K562 (cell line): ENCODE data around the gene APOA4.

DNA sequence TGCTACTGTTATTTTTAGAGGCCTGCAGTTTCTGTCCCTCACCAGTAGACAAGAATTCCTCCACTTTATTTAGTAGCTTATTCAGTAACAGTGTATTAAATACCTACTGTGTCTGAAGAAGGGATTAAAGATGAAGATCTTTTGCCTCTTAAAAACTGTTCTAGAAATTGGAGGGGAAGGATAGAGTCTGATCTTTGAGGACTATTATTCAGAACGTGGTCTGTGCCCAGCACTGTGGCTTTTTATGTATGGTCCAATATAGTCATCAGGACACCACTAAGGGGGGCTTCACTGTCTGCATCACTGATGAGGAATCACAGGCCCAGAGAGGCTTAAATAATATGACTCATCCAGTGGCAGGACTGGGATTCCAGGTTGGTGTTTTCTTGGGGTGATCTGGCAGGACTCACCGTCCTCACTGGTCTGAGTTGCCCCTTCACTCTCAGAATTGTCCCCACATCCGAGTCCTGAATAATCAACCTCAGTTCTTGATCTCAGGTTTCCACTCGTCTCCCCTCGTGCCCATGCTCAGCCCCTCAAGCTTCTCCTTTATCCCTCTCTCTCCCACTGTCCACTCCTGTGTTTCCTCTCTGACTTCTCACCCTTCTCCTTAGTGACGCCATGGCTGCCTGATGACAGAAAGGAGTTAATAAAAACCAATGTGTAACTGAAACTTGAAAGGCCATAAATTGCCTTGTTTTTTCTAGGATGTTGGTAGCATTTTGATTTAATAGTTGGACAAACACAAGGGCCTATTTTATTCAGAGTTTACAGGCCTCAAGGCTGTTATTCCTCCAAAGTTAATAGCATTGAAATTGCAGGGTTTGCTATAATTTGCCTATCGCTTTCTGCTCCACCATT, 95.7 kb upstream of the NNMT start:
- RAMPAGE, long total RNA: no peak
- RRBS: no CpG with 5 or more reads among the region's 7 CpGs
PRO-cap:
- standard: no peak
- CoPRO, capped RNA only, 2 experiments: no peak in any of the 2 experiments
- CoPRO, capped and uncapped RNA, 2 experiments: no peak in any of the 2 experiments
- CoPRO, uncapped RNA only, 2 experiments: no peak in any of the 2 experiments
CAGE:
- cytosol, long polyA plus RNA: no peak
- long polyA plus RNA: no peak
- nucleolus, long total RNA: no peak
- nucleus, long polyA plus RNA: no peak

- RAMPAGE, long total RNA: no peak
- RRBS: no CpG with 5 or more reads among the region's 8 CpGs
PRO-cap:
- standard: no peak
- CoPRO, capped RNA only, 2 experiments: no peak in any of the 2 experiments
- CoPRO, capped and uncapped RNA, 2 experiments: no peak in any of the 2 experiments
- CoPRO, uncapped RNA only, 2 experiments: no peak in any of the 2 experiments
CAGE:
- cytosol, long polyA plus RNA: no peak
- long polyA plus RNA: no peak
- nucleolus, long total RNA: no peak
- nucleus, long polyA plus RNA: no peak
These were observed 45.4 kb upstream of the NNMT start for GRCh38 chr11:114250622-114251360.

DNA sequence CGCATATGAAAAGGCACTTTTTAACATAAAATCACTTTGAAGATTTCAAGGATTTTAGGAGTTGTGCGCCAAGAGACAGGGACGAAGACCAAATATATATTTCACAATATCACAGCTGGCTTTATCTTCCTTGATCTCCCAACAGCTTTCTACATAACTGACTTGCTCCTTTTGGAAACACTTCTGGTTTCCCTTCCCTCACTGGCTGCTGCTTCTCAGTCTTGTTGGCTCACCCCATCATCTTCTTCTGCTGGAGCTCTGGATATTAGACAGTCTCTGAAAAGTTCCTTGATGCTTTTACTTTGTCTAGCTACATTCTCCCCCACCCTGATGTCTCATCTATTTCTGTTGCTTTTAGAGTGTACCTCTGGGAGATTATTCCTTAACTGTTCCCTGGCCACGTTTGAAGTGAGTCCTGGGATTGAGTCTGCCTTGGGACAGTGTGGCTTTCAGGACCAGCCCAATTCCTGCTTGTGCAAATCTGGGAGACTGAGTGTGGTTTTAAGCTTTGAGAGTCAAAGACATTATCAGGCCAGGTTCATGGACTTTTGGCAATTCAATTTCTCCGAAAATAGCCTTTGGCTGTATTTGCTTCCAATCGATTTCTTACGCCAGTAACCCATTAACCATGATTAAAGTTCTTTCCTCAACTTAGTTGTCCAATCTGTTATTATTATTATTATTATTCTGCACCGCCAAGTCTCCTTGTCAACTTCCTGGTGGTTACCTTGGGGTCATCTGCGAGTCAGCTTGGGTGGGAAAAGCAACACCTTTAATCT, 30.8 kb upstream of the NNMT start:
- RAMPAGE, long total RNA: no peak
- RRBS: no CpG with 5 or more reads among the region's 9 CpGs
PRO-cap:
- standard: no peak
- CoPRO, capped RNA only, 2 experiments: no peak in any of the 2 experiments
- CoPRO, capped and uncapped RNA, 2 experiments: no peak in any of the 2 experiments
- CoPRO, uncapped RNA only, 2 experiments: no peak in any of the 2 experiments
CAGE:
- cytosol, long polyA plus RNA: no peak
- long polyA plus RNA: no peak
- nucleolus, long total RNA: no peak
- nucleus, long polyA plus RNA: no peak

- RAMPAGE, long total RNA: no peak
- RRBS: no CpG with 5 or more reads among the region's 4 CpGs
PRO-cap:
- standard: no peak
- CoPRO, capped RNA only, 2 experiments: no peak in any of the 2 experiments
- CoPRO, capped and uncapped RNA, 2 experiments: no peak in any of the 2 experiments
- CoPRO, uncapped RNA only, 2 experiments: no peak in any of the 2 experiments
CAGE:
- cytosol, long polyA plus RNA: no peak
- long polyA plus RNA: no peak
- nucleolus, long total RNA: no peak
- nucleus, long polyA plus RNA: no peak
These were observed 4.6 kb downstream of the NNMT start for GRCh38 chr11:114300568-114301389.

GRCh38 chr11:114308077-114309390, 12.3 kb downstream of the NNMT start:
- RAMPAGE, long total RNA: no peak
- RRBS: no CpG with 5 or more reads among the region's 14 CpGs
PRO-cap:
- standard: no peak
- CoPRO, capped RNA only, 2 experiments: no peak in any of the 2 experiments
- CoPRO, capped and uncapped RNA, 2 experiments: no peak in any of the 2 experiments
- CoPRO, uncapped RNA only, 2 experiments: no peak in any of the 2 experiments
CAGE:
- cytosol, long polyA plus RNA: no peak
- long polyA plus RNA: no peak
- nucleolus, long total RNA: no peak
- nucleus, long polyA plus RNA: no peak

GRCh38 chr11:114399457-114399879, 843 bp downstream of the C11orf71 start:
- RAMPAGE, long total RNA: no peak
- RRBS: no CpG with 5 or more reads among the region's 6 CpGs
PRO-cap:
- standard: bidirectional peak, plus-strand start at chr11:114400031, minus-strand start at chr11:114399767
- CoPRO, capped RNA only, 2 experiments: no peak in any of the 2 experiments
- CoPRO, capped and uncapped RNA, 2 experiments: peak in 1 of 2 experiments; most common minus-strand start chr11:114399764 (in 1)
- CoPRO, uncapped RNA only, 2 experiments: no peak in any of the 2 experiments
CAGE:
- cytosol, long polyA plus RNA: no peak
- long polyA plus RNA: no peak
- nucleolus, long total RNA: no peak
- nucleus, long polyA plus RNA: no peak

DNA sequence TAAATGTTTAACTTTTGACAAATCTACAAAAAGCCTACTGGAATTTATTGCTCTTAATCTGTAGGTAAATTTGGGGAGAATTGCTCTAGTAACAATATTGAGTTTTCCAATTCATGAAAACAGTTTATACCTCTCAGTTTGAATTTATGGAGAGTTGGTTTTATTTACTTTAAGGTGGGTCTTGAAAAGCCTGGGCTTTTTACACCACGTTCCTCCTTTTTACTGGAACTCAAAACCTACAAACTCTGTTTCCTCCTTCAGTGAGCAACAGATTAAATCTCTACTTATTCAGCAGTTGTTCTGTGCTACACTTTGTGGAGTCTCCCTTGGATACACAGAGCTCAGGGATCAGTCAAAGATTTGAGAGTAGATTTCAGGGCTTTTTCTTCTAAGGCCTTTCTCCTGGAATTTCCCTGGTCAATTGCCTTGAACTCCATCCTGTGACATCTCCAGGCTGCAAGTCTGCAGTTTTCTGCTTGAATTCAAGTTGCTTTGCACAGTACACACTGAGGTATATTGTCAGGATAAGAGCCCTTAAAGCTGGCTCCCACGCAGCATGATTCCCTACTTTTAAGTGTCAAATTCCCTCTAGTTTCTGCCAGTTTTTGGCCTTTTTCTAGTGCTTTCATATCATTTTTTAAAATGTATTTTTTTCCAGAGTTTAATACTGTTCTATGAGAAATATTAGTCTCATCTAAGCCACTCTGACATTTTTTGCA, 3.5 kb downstream of the NXPE1 start:
- RAMPAGE, long total RNA: no peak
- RRBS: no CpG with 5 or more reads among the region's 2 CpGs
PRO-cap:
- standard: no peak
- CoPRO, capped RNA only, 2 experiments: no peak in any of the 2 experiments
- CoPRO, capped and uncapped RNA, 2 experiments: no peak in any of the 2 experiments
- CoPRO, uncapped RNA only, 2 experiments: no peak in any of the 2 experiments
CAGE:
- cytosol, long polyA plus RNA: no peak
- long polyA plus RNA: no peak
- nucleolus, long total RNA: no peak
- nucleus, long polyA plus RNA: no peak

GRCh38 chr11:114559961-114560174, 187 bp upstream of the NXPE1 start:
- RAMPAGE, long total RNA: no peak
- RRBS: no CpG with 5 or more reads among the region's 1 CpG
PRO-cap:
- standard: no peak
- CoPRO, capped RNA only, 2 experiments: no peak in any of the 2 experiments
- CoPRO, capped and uncapped RNA, 2 experiments: no peak in any of the 2 experiments
- CoPRO, uncapped RNA only, 2 experiments: no peak in any of the 2 experiments
CAGE:
- cytosol, long polyA plus RNA: no peak
- long polyA plus RNA: no peak
- nucleolus, long total RNA: no peak
- nucleus, long polyA plus RNA: no peak

DNA sequence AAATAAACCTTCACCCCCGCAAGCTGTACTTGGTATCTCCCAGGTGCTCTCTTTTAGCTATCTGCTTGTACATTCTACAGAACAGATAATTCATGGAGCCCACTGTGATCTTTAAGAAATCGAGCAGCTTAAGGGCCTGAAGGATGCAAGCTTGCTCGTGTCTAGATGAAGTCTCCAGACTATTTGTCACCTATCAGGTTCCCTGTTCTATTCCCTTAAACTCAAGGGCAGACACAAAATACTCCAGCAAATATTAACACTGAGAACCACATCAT, 752 bp downstream of the NXPE4 start:
- RAMPAGE, long total RNA: no peak
- RRBS: no CpG with 5 or more reads among the region's 3 CpGs
PRO-cap:
- standard: no peak
- CoPRO, capped RNA only, 2 experiments: no peak in any of the 2 experiments
- CoPRO, capped and uncapped RNA, 2 experiments: no peak in any of the 2 experiments
- CoPRO, uncapped RNA only, 2 experiments: no peak in any of the 2 experiments
CAGE:
- cytosol, long polyA plus RNA: no peak
- long polyA plus RNA: no peak
- nucleolus, long total RNA: no peak
- nucleus, long polyA plus RNA: no peak

DNA sequence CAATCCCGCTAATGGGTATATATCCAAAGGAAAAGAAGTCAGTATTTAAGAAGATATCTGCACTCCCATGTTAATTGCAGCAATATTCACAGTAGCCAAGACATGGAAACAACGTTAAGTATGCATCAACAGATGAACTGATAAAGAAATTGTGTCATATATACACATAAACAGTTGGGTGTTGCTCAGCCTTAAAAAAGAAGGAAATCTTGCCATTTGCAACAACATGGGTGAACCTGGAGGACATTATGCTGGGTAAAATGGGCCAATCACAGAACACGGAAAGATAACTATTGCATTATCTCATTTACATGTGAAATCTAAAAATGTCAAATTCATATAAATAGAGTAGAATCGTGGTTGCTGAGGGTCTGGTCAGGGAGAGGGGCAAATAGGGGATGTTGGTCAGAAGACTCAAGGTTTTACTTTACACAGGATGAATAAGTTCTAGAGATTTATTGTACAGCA, 1.6 kb upstream of the NXPE2 start:
- RAMPAGE, long total RNA: no peak
- RRBS: no CpG with 5 or more reads among the region's 4 CpGs
PRO-cap:
- standard: no peak
- CoPRO, capped RNA only, 2 experiments: no peak in any of the 2 experiments
- CoPRO, capped and uncapped RNA, 2 experiments: no peak in any of the 2 experiments
- CoPRO, uncapped RNA only, 2 experiments: no peak in any of the 2 experiments
CAGE:
- cytosol, long polyA plus RNA: no peak
- long polyA plus RNA: no peak
- nucleolus, long total RNA: no peak
- nucleus, long polyA plus RNA: no peak

GRCh38 chr11:115222384-115223035, 281.7 kb downstream of the CADM1 start:
- RAMPAGE, long total RNA: no peak
- RRBS: no CpG with 5 or more reads among the region's 5 CpGs
PRO-cap:
- standard: no peak
- CoPRO, capped RNA only, 2 experiments: no peak in any of the 2 experiments
- CoPRO, capped and uncapped RNA, 2 experiments: no peak in any of the 2 experiments
- CoPRO, uncapped RNA only, 2 experiments: no peak in any of the 2 experiments
CAGE:
- cytosol, long polyA plus RNA: no peak
- long polyA plus RNA: no peak
- nucleolus, long total RNA: no peak
- nucleus, long polyA plus RNA: no peak

- RAMPAGE, long total RNA: no peak
- RRBS: 64% methylated on average over 2 of the region's 47 CpGs
PRO-cap:
- standard: no peak
- CoPRO, capped RNA only, 2 experiments: no peak in any of the 2 experiments
- CoPRO, capped and uncapped RNA, 2 experiments: no peak in any of the 2 experiments
- CoPRO, uncapped RNA only, 2 experiments: no peak in any of the 2 experiments
CAGE:
- cytosol, long polyA plus RNA: no peak
- long polyA plus RNA: no peak
- nucleolus, long total RNA: no peak
- nucleus, long polyA plus RNA: no peak
These were observed 482 bp upstream of the CADM1 start for GRCh38 chr11:115504541-115505253.

GRCh38 chr11:115717082-115717641, 212.9 kb upstream of the CADM1 start:
- RAMPAGE, long total RNA: no peak
- RRBS: 0% methylated on average over 3 of the region's 11 CpGs
PRO-cap:
- standard: no peak
- CoPRO, capped RNA only, 2 experiments: no peak in any of the 2 experiments
- CoPRO, capped and uncapped RNA, 2 experiments: no peak in any of the 2 experiments
- CoPRO, uncapped RNA only, 2 experiments: no peak in any of the 2 experiments
CAGE:
- cytosol, long polyA plus RNA: no peak
- long polyA plus RNA: no peak
- nucleolus, long total RNA: no peak
- nucleus, long polyA plus RNA: no peak

GRCh38 chr11:116821239-116821645, 1.9 kb downstream of the APOA4 start:
- RAMPAGE, long total RNA: no peak
- RRBS: no CpG with 5 or more reads among the region's 33 CpGs
PRO-cap:
- standard: no peak
- CoPRO, capped RNA only, 2 experiments: no peak in any of the 2 experiments
- CoPRO, capped and uncapped RNA, 2 experiments: no peak in any of the 2 experiments
- CoPRO, uncapped RNA only, 2 experiments: no peak in any of the 2 experiments
CAGE:
- cytosol, long polyA plus RNA: no peak
- long polyA plus RNA: no peak
- nucleolus, long total RNA: no peak
- nucleus, long polyA plus RNA: no peak

GRCh38 chr11:116823076-116823701, at the start of gene APOA4:
TSS of gene APOA4 (minus strand) at chr11:116823304.
- RAMPAGE, long total RNA: no peak
- RRBS: 22% methylated on average over 4 of the region's 15 CpGs
PRO-cap:
- standard: no peak
- CoPRO, capped RNA only, 2 experiments: no peak in any of the 2 experiments
- CoPRO, capped and uncapped RNA, 2 experiments: no peak in any of the 2 experiments
- CoPRO, uncapped RNA only, 2 experiments: no peak in any of the 2 experiments
CAGE:
- cytosol, long polyA plus RNA: no peak
- long polyA plus RNA: no peak
- nucleolus, long total RNA: no peak
- nucleus, long polyA plus RNA: no peak

GRCh38 chr11:116831763-116832155, 2.1 kb downstream of the APOC3 start:
- RAMPAGE, long total RNA: no peak
- RRBS: no CpG with 5 or more reads among the region's 5 CpGs
PRO-cap:
- standard: no peak
- CoPRO, capped RNA only, 2 experiments: no peak in any of the 2 experiments
- CoPRO, capped and uncapped RNA, 2 experiments: no peak in any of the 2 experiments
- CoPRO, uncapped RNA only, 2 experiments: no peak in any of the 2 experiments
CAGE:
- cytosol, long polyA plus RNA: no peak
- long polyA plus RNA: no peak
- nucleolus, long total RNA: no peak
- nucleus, long polyA plus RNA: no peak

DNA sequence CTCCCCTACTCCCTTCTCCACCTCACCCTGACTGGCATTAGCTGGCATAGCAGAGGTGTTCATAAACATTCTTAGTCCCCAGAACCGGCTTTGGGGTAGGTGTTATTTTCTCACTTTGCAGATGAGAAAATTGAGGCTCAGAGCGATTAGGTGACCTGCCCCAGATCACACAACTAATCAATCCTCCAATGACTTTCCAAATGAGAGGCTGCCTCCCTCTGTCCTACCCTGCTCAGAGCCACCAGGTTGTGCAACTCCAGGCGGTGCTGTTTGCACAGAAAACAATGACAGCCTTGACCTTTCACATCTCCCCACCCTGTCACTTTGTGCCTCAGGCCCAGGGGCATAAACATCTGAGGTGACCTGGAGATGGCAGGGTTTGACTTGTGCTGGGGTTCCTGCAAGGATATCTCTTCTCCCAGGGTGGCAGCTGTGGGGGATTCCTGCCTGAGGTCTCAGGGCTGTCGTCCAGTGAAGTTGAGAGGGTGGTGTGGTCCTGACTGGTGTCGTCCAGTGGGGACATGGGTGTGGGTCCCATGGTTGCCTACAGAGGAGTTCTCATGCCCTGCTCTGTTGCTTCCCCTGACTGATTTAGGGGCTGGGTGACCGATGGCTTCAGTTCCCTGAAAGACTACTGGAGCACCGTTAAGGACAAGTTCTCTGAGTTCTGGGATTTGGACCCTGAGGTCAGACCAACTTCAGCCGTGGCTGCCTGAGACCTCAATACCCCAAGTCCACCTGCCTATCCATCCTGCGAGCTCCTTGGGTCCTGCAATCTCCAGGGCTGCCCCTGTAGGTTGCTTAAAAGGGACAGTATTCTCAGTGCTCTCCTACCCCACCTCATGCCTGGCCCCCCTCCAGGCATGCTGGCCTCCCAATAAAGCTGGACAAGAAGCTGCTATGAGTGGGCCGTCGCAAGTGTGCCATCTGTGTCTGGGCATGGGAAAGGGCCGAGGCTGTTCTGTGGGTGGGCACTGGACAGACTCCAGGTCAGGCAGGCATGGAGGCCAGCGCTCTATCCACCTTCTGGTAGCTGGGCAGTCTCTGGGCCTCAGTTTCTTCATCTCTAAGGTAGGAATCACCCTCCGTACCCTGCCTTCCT, 2.8 kb downstream of the APOC3 start:
- RAMPAGE, long total RNA: no peak
- RRBS: no CpG with 5 or more reads among the region's 14 CpGs
PRO-cap:
- standard: no peak
- CoPRO, capped RNA only, 2 experiments: no peak in any of the 2 experiments
- CoPRO, capped and uncapped RNA, 2 experiments: no peak in any of the 2 experiments
- CoPRO, uncapped RNA only, 2 experiments: no peak in any of the 2 experiments
CAGE:
- cytosol, long polyA plus RNA: no peak
- long polyA plus RNA: no peak
- nucleolus, long total RNA: no peak
- nucleus, long polyA plus RNA: no peak